Measurements from ENCODE around the gene PDE4C.

DNA sequence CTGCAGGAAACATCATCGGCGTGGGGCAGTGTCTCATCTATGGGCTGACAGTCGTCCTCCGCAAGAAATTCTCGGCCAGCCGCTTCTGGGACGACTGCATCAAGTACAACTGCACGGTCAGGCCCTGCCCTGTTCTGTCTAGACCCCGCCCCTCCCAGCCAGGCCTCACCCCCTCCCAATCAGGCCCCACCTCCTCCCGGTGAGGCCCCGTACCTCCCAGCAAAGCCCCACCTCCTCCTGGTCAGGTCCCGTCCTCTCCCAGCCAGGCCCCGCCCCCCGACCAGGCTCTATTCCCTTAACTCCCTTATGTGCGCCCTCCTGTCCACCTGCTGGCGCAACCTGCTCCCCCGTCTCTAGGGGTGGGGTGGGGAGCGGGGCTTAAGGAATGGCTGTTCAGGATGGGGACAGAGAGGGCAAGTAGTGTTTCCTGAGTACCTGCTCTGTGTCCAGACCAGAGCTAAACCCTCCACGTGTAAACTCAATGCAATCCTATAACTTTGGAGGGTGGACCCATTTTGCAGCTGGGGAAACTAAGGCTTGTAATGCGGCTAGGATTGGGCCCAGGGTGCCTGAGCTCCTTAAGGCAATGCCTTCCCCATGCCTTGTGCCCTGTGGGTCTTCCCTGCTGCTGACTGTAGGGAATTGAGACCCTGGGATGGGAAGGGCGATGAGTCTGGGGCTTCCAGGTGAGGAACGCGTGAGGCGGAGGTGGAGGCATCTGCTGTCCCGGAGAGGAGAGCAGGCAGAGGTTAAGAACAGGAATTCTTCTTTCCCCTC lies 18.9 kb downstream of the SLC27A1 start:
- PRO-cap = unidirectional peak, minus-strand start at position 105 of the sequence

GRCh38 chr19:17605603-17606967 lies 50.6 kb downstream of the COLGALT1 start:
- PRO-cap = bidirectional peak, plus-strand start at chr19:17606071, minus-strand start at chr19:17605783; bidirectional peak, plus-strand start at chr19:17606583, minus-strand start at chr19:17606322; unidirectional peak, minus-strand start at chr19:17606643

DNA sequence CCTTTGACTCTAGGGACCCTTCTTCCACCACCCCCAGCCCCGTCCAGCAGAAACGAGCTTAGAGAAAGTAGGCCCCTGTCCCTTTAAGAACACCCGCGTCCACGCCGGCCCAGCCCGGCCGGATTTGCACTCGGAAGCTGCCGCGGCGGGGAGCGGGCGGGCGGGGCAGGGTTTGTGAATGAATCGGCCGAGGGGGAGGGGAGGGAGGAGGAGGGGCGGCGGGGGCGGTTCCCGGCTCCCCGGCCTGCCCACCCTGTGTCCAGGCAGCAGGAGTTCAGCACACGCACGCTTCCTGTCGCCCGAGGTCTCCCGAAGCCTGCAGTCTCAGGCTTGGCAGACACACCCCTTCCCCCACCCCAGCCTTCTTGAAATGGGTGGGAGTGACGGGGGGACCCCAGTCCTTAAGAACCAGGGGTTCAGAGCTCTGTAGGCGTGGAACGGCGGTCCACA lies 1.5 kb downstream of the UNC13A start:
- PRO-cap = no peak

DNA sequence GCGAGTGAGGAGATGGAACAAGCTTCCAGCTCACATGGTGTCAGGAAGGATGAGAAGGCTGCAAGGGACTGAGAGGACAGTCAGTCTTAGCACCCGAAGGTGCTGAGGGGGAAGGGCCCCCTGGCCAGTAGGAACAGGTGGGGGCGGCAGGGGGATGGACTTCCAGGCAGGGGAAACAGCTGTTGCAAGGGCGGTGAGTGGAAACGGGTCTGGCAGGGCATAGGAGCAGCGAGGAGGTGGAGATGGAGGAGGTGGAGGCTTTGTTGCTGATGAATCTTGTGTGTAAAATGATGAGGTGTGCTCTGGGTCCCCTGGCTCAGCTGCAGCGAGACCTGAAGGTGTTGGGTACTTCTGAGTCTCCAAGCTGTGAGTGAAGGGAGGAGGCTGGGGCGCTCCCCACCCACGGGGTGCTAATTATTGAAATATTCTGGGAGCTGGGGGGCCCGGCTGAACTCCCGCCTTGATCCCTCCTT lies 1.2 kb downstream of the MAP1S start:
- PRO-cap = no peak

- PRO-cap = no peak
These were observed 11.3 kb downstream of the FCHO1 start for GRCh38 chr19:17762339-17763235.

DNA sequence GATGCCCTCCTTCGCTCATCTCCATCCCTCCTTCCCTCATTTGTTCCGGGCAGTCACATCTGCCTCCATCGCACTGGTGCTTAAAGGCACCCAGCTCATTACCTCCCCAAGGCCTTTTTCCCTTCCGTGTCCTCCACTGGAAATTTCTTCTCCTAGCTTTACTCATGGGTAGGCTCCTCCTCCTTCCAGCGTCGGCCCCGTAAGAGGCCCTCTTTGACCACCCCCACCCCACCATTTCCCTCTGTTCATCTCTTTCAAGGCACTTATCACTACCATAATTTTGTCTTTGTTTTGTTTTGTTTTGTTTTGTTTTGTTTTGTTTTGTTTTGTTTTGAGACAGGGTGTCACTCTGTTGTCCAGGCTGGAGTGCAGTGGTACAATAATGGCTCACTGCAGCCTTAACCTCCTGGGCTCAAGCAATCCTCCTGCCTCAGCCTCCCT lies 6.6 kb upstream of the INSL3 start:
- PRO-cap = no peak

DNA sequence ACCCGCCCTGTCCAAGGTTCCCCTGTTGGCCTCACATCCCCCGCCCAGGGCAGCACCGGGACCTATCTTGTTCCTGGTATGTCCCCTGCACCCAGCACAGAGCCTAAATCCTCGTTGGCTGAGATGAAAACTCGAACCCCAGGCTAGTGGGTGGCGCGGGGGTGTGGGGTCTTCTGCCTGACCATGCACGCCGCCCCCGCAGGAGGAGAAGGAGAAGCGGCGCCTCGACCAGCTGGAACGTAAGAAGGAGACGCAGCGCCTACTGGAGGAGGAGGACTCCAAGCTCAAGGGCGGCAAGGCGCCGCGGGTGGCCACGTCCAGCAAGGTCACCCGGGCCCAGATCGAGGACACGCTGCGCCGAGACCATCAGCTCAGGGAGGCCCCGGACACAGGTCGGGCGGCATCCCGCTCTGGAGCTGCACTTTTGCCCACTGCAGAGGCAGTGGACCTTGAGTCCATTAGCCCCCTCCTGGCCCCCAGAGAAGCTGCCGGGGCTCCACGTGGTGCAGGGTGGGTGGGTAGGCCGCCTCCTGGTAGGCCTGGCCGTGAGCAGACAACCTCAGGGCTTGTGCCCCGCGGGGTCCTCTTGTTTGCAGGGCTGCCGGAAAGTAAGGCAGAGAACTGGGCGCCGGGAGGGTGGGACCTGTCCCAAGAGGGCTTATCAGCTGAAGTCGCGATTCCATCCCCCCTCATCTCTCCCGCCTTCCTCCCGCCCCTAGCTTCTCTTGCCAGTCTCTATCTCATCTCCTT lies 9.8 kb downstream of the CCDC124 start:
- PRO-cap = no peak

GRCh38 chr19:17949889-17950037 lies 16.9 kb downstream of the CCDC124 start:
- PRO-cap = no peak

GRCh38 chr19:18000914-18002028 lies 6.7 kb upstream of the ARRDC2 start:
- PRO-cap = bidirectional peak, plus-strand start at chr19:18001087, minus-strand start at chr19:18001124; bidirectional peak, plus-strand start at chr19:18001521, minus-strand start at chr19:18001324

- PRO-cap = no peak
These were observed 15.7 kb downstream of the ARRDC2 start for GRCh38 chr19:18023406-18024266.

- PRO-cap = no peak
These were observed 19.2 kb downstream of the ARRDC2 start for GRCh38 chr19:18027114-18027630.

DNA sequence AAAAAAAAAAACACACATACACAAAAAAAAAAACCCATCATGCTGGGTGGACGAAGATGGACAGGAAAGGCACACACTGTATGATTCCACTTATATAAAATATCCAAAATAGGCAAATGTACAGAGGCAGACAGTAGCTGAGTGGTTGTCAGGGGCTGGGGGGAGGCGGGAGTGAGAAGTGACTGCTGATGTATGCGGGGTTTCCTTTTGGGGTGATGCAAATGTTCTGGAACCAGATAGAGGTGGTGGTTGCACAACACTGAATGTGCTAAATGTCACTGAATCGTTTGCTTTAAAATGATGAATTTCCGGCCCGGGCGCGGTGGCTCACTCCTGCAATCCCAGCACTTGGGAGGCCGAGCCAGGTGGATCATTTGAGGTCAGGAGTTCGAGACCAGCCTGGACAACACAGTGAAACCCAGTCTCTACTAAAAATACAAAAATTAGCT lies 2.3 kb upstream of the IL12RB1 start:
- PRO-cap = no peak

- PRO-cap = no peak
These were observed 5.3 kb downstream of the PIK3R2 start for GRCh38 chr19:18158345-18158649.

DNA sequence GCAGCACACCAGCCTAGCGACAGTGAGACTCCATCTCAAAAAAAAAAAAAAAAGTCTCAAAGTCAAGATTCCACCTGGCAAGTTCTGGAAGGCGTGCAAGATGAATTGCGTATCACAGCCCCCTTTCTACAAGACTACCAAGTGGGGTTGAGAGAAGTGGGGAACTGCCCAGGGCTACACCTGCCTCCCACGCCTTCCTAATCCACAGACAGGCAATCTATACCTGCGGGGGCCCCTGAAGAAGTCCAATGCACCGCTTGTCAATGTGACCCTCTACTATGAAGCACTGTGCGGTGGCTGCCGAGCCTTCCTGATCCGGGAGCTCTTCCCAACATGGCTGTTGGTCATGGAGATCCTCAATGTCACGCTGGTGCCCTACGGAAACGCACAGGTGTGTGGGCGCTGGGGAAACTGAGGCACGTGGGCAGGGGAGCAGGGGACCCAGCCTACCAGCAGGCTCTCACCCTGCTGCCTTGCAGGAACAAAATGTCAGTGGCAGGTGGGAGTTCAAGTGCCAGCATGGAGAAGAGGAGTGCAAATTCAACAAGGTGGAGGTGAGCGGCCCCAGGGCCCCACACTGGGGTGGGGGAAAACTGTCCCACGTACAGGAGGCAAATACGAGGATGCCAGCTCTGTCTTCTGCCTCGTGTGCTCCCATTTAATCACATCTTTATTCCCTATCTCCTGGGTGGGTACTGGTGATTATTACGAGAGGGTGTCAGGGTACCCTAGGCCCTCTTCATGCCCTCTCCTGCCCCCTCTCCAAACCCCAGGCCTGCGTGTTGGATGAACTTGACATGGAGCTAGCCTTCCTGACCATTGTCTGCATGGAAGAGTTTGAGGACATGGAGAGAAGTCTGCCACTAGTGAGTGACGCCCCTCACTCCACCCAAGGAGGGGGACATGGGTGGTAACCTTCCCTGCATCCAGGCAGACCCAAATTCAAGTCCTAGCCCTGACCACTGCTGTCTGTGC lies 1.5 kb downstream of the IFI30 start:
- PRO-cap = no peak

GRCh38 chr19:18186565-18187222 lies 6.3 kb upstream of the MPV17L2 start:
- PRO-cap = no peak

DNA sequence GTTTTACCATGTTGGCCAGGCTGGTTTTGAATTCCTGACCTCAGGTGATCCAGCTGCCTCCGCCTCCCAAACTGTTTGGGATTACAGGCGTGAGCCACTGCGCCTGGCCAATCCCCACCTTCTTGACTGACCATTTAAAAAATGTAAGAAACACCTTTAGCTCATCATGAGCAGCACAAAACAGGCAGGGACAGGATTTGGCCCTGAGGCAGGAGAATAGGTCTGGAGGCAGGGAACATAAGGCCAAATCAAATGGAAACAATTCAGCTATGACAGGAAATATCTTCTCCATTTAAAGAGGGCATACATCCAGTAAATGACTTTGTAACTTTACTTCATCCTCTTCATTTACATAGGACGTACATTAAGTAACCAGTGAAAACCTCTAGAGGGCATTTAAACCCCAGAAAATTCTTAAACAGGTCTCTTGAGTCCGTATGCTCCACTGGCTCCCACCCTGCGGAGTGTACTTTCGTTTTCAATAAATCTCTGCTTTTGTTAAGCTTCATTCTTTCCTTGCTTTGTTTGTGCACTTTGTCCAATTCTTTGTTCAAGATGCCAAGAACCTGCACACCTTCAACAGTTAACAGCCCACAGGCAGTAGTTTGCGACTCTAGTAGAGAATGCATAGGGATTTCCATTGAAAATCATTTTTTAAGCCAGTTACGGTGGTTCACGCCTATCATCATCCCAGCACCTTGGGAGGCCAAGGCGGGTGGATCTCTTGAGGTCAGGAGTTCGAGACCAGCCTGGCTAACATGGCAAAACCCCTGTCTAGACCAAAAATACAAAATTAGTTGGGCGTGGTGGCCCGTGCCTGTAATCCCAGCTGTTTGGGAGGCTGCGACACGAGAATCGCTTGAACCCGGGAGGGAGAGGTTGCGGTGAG lies 1.1 kb upstream of the MPV17L2 start:
- PRO-cap = no peak

GRCh38 chr19:18204544-18204971 lies 716 bp upstream of the RAB3A start:
- PRO-cap = unidirectional peak, plus-strand start at chr19:18204703

- PRO-cap = no peak
These were observed at the start of gene PDE4C for GRCh38 chr19:18225520-18226801. Gene PDE4C (minus strand): TSS chr19:18226438.

- PRO-cap = bidirectional peak, plus-strand start at chr19:18280582, minus-strand start at chr19:18280360
These were observed 1.4 kb downstream of the JUND start for GRCh38 chr19:18279914-18280535.

DNA sequence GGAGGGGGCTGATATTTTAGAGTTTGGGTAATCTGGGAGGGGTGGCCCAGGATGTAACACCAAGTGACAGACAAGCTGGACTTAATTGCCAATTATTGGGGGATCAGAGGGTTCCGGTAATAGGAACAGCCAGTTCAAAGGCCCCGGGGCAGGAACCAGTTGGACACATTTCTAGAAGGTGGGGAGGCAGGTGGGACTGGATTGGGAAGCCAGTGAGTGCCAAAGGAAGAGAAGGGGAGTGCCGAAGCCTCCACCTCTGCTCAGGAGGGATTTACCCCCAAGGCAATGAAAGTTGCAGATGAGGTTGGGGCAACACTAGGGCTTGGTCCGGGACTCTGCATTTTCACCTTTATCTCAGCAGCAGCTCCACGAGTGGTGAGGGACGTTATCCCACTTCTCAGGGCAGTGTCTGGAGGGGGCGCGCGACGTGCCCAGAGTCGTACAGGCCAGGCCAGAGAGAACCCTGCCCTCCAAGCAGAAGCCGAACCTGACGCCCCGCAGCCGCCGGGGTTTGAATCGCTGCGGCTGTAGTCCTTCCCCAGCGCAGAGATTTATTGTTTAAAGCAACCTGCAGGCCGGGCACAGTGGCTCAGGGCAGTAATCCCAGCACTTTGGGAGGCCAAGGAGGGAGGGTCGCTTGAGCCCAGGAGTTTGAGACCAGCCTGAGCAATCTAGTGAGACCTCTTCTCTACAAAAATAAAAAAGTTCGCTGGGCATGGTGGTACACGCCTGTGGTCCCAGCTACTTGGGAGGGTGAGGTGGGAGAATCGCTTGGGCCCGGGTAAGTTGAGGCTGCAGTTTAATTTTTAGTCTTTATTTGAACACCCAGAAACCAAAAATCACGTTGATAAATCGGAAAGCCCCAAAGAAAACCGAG lies 5.8 kb upstream of the JUND start:
- PRO-cap = no peak